Colic lymph node (tissue), 1 donor: ENCODE results near the gene TENM3.

- PRO-cap: unidirectional peak, plus-strand start at chr4:178378707
Measured at GRCh38 chr4:178378505-178378885, 936.3 kb upstream of the AGA start.

- PRO-cap: no peak
Measured at GRCh38 chr4:181475611-181476134, 767.5 kb upstream of the TENM3 start.

DNA sequence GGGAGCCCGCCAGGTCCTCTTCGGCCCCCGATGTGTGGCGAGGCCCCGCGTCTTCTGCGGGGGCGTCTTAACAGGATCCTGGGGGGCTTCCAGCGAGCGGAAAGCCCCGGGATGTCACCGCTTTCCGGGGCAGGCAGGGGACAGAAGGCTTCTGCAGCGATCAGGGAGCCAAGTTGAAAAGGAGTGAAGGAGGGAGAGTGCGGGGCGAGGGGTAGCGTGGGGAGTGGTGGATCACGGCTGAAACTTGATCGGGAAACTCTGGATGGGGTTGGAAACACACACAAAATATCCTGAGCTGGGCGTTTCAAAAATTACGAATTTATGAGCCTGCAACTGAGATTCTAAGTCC is 98.1 kb upstream of the TENM3 start:
- PRO-cap: bidirectional peak, plus-strand start at position 117 of the sequence, minus-strand start at position 56 of the sequence

DNA sequence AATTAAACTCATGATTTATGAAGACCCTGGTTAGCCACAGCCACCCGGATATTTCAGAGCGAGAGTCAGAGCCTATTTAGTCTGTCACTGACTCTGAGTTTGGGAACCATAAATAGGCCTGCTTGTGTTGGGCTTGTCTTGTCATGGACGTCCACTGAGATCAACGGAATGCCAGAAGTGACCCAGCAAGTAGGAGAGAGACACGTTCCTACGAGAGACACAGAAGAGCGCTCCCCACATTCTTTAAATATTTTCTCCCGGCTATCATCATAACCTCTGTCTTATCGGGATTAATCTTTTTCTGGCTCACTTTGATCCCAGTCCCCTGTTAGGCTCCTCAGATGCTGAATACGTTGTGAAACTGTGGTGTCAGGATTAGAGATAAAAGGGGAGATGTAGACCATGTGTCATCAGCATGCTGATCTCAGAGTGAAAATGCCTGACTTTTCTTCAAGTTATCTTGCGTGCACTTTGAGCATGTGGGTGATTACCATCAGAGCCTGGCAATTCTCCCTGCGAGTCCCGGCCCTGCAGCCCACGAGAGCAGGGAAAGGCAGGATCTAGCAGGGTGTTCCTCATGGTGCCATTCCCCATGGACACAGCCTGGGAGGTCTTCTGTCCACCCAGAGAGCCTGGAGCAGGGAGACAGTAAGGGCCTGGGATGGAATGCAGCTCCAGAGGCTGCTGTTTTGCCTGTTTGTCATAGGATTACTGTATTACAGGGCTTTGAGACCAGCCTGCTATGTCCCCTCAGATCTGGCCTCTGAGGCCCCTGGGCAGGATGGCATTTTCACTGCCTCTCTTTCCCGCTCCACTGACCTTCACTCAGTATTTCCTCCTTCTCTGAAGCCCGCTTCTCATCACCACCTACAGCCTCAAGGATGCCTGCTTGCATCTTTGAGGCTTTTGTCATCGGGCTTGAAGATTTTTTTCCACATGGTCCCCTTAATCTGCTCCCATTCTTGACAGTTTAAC is 2.8 kb upstream of the TENM3 start:
- PRO-cap: no peak

DNA sequence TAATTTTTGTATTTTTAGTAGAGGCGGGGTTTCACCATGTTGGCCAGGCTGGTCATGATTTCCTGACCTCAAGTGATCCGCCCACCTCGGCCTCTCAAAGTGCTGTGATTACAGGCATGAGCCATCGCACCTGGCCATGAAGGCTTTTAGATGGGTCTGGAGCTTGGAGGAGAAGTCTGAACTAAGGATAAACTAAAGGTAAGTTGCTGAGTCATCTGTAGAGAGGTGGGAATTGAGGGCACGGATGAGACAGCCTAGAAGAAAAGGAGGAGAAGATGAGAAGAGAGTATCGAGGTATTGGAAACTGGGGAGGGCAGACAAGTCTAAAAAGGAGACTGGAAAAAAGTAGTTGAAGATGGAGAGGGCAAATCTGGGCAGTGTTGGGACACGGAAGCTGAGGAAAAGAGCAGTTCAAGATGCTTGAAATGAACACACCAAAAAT is at the start of gene TENM3:
Gene TENM3, plus strand, starts transcription at position 124 of the 442 bp plus-strand sequence.
- PRO-cap: no peak

- PRO-cap: no peak
Measured at GRCh38 chr4:182895746-182896327, 21.3 kb downstream of the DCTD start.

DNA sequence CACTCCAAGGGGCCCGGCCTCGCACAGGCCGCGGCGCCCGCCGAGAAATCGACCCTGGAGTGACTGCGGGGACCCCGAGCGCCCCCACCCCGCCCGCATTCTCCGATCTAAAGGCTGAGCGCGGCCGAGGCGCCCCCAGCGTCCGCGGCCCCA is 260 bp downstream of the DCTD start:
- PRO-cap: no peak

- PRO-cap: no peak
Measured at GRCh38 chr4:183097192-183097608, 1.9 kb upstream of the WWC2 start.

DNA sequence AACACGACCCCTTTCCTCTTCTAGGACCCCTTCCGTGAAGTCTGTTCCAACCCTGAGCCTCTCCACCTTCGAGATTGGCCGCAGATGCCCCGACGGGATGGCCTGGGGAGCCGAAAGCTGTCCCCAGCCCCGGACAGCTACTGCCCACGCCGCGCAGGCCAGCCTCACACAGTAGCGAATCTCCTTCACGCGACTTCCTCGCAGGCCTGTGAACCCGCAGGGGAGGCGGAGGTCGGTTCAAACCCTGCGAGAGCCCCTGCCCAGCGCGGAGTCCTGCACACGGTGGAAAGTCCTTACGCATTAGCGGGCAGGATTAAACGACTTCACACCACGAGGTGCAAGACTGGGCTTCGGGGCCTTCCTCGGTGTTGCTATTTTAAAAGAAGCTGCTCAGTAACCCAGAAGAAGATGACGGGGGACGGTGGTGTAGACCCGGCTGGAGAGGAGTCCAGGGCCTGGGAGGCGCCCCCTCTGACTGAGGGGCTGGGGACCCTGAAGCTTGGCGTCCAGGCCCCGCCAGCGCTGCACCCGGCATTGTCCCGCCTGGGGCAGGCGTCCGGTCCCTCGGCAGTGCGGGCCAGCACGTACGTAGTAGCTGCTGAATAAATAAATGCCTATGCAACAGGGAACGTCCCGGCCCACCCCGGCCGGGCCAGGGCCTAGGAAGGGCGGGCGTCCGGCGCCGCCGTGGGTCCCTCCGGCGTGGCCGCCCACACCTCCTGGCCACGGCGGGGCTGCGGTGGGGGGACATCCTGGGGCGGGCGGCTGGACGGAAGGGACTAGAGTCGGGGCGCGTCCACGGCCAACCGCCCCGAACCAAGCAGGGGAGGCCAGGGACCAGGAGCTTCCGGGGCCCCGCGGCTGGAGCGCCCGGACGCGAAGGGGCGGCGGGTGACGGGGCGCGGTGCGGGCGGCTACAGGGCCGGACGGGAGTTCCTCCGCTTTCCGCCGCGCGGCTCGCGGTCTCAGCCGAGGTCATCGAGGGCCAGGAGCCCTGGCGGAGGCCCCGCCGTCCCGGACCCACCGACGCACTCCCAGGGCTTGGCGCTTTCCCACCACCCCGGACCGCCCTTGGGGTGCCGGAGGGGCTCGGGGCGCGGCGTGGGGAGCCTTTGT is 1.1 kb upstream of the WWC2 start:
- PRO-cap: bidirectional peak, plus-strand start at position 750 of the sequence, minus-strand start at position 536 of the sequence

GRCh38 chr4:183410991-183411671 is 33.3 kb upstream of the CDKN2AIP start:
- PRO-cap: no peak

DNA sequence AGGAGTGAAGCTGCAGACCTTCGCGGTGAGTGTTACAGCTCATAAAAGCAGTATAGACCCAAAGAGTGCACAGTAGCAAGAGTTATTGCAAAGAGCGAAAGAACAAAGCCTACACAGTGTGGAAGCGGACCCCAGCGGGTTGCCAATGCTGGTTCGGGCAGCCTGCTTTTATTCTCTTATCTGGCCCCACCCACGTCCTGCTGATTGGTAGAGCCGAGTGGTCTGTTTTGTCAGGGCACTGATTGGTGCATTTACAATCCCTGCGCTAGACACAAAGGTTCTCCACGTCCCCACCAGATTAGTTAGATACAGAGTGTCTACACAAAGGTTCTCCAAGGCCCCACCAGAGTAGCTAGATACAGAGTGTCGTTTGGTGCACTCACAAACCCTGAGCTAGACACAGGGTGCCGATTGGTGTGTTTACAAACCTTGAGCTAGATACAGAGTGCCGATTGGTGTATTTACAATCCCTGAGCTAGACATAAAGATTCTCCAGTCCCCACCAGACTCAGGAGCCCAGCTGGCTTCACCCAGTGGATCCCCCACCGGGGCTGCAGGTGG is 22.7 kb upstream of the ING2 start:
- PRO-cap: no peak

DNA sequence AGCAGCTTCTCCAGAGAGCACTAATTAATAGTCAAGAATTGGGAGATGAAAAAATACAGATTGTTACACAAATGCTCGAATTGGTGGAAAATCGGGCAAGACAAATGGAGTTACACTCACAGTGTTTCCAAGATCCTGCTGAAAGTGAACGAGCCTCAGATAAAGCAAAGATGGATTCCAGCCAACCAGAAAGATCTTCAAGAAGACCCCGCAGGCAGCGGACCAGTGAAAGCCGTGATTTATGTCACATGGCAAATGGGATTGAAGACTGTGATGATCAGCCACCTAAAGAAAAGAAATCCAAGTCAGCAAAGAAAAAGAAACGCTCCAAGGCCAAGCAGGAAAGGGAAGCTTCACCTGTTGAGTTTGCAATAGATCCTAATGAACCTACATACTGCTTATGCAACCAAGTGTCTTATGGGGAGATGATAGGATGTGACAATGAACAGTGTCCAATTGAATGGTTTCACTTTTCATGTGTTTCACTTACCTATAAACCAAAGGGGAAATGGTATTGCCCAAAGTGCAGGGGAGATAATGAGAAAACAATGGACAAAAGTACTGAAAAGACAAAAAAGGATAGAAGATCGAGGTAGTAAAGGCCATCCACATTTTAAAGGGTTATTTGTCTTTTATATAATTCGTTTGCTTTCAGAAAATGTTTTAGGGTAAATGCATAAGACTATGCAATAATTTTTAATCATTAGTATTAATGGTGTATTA is 5.7 kb downstream of the ING2 start:
- PRO-cap: no peak

DNA sequence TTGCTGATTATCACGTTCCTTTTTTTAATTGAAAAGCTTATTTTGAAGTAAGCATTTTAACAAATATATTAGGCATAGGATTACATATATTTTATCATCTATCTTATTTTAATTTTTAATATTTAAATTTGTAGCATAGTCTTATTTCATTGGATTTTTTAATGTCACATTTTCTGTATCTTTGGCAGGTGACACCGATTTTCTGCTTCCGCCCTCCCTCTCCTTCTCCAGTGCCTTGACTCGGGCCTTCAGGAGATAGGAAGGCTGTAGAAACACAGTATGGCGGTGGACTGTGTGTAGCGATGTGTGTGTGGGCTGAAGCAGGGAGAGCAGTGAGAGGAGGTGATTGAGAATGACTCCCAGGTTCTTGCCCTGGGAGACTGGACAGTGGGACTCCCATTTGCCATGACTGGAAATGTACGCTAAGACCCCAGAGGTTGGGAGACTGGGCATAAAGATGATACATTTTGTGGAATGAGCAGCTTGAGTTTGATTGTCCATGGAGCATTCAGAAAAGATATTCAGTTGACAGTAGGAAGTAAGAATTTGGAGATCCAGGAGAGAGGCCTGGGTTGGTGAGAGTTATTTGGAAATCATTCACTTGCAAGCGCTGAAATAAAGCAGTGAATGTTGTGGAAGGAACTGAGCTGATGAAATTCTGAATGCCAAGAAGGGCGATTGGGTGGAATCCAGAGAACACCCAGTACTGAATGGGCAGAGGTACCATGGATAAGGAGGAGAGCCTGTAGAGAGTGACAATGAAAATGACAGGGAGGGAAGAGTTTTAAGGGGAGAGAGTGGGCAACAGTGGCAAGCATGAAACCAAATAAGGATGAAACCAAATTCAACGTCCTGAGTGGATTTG is 6.9 kb upstream of the STOX2 start:
- PRO-cap: no peak

- PRO-cap: no peak
Measured at GRCh38 chr4:183924176-183924912, 19.2 kb downstream of the STOX2 start.

GRCh38 chr4:184193780-184194193 is 23.9 kb downstream of the ENPP6 start:
- PRO-cap: no peak

DNA sequence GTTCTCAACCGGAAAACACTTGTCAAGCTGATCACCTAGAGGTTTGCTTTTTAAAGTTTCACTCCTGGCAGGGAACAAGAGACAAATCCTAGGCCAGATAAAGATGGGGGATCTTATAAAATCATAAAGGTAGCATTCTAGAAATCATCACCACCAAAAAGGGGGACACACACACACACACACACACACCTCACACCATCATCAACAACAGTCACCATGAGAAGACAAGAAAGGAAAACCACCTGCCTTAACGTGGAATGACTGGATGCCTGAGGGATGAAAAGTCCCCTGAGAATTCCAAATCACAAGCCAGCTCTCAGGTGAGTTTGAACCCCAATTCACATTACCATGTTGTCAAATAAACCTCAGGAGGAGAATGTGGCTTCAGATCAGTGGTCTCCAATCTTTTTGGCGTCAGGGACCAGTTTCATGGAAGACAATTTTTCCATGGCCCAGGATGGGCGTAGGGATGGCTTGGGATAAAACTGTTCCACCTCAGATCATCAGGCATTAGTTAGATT is 28.4 kb upstream of the ENPP6 start:
- PRO-cap: no peak

DNA sequence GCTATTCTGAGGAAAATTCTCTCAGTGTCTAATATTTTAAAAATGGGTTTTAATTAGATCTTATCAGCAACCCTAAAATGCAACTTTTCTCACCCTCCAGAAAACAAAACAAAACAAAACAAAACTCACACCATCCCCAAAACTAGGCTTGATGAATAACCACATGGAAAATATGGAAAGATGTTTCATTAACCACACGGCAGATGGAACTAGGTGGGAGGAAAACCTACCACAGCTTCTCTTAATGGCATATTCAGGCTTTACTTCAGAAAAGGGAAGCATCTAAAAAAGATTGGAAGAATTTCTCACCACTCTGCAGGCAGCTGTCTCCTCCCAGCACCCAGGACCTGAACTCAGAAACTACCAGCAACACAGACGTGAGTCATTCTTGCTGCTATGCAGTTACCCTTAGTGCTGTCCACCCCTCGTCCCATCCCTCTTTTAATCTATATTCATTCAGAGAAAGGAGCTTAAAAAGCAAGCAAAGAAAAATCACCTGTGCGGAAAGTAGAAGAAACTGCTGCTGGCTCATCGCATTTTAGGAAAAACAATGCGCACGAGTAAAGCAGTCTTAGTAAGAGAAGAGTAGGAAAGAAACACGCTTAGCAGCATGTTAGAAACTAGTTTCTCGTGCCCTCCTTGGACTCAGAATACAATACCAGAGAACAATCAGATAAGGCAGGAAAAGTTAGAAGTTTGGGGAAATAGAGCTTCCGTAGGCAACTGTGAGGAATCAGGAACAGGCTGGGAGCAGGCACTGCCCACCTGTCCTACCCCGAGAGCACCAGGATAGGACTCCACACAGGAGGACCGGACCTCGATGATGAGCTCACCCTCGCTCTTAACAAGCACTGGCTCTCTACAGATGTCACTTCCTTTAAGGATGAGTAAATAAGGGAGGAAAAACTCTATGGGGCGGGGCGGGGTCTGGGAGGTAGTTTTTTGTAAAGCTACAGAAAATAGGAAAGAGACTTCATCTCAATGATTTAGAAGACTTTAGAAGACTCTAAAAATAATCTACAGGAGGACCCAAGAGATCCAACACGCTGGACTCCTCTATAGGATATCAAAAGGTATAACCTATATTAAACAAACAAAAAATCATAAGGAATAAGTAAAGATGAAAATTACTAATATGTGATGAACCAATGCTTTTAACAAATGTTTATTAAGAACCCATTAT is 48.1 kb upstream of the ENPP6 start:
- PRO-cap: bidirectional peak, plus-strand start at position 726 of the sequence, minus-strand start at position 853 of the sequence

- PRO-cap: no peak
Measured at GRCh38 chr4:184282947-184284003, 65.6 kb upstream of the ENPP6 start.

GRCh38 chr4:184313882-184314609 is 96.4 kb upstream of the ENPP6 start:
- PRO-cap: bidirectional peak, plus-strand start at chr4:184314474, minus-strand start at chr4:184314312

DNA sequence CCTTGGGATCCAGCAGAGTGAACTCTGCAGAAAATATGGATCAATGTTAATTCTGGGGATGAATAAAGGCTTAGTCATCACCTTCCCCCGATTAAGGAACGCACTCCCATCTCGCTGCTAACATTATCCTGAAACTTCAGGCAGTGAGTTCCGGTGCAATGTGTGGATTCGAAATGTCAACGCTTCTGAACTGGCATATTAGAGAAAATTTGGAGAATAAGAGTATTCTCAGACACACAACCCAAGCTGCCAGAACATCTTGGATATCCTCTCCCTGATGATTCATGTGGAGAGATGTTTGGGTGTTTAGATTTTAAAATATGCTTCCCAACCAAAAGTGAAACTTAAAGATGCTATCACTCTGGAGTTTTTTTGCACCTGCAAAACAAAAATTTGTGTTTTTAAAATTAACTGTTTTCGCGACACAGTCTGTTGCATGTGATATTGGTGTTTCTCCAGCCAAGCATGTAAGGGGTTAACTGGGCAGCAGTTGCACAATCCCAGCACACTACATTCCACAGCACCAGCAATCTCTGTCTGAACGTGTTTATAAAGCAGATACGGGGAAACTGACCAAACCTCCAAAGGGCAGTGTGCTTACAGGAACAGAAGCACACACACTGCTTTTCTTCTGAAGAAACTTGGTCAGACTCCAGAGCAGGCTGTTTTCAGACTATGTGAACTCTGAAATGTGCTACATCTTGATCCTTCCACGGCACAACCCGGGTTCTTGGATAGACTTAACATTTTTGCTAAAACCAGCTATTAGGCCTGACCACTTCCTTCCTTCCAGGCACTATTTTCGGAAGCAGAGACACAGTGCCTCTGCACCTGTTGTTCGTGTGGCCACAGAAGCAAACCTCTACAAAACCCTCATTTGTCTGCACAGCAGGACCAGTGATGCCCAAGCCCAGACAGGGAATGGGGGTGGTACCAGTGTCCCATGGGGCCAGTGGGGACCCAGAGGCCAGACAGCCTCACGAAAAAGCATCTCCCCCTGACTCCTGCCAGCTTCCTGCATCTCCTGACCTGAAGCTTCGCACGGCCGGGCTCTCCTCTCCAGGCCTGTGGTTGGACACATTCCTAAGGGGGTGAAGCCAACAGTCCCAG is 90.3 kb downstream of the IRF2 start:
- PRO-cap: bidirectional peak, plus-strand start at position 830 of the sequence, minus-strand start at position 724 of the sequence